SK-MEL-5 (cell line): Measurements from ENCODE around the genes PDZRN4, YAF2, TWF1 and DBX2.

GRCh38 chr12:38881817-38882052 is 23.7 kb downstream of the CPNE8 start:
RAMPAGE:
- cytosol, long total RNA: no peak
- long total RNA: no peak
- nucleus, long total RNA: no peak

GRCh38 chr12:39327569-39327910 is 115.4 kb downstream of the KIF21A start:
RAMPAGE:
- cytosol, long total RNA: no peak
- long total RNA: no peak
- nucleus, long total RNA: no peak

RAMPAGE:
- cytosol, long total RNA: no peak
- long total RNA: no peak
- nucleus, long total RNA: no peak
Measured at GRCh38 chr12:40223429-40223973, 1.3 kb upstream of the LRRK2 start.

DNA sequence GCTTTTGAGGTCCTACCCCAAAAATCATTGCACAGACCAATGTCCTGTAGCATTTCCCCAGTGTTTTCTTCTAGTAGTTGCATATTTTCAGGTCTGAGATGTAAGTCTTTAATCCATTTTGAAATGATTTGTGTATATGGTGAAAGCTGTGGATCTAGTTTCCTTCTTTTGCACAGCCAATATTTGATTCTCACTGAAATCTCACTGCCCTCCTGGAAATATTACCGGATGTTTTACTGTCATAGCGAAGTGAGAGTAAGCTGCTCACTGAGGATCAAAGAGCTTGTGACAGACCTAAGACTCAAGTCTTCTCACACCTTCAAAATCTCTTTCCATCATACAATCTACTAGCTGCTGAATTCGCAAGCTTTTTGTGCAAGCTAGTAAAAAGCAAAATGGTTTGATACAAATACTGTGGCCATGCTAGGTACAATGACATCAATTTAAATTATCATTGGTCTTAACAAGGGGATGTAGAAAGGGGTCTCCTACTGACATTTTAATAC is 3.9 kb downstream of the LRRK2 start:
RAMPAGE:
- cytosol, long total RNA: no peak
- long total RNA: no peak
- nucleus, long total RNA: no peak

GRCh38 chr12:40293000-40293420 is 68.2 kb downstream of the LRRK2 start:
RAMPAGE:
- cytosol, long total RNA: no peak
- long total RNA: no peak
- nucleus, long total RNA: no peak

DNA sequence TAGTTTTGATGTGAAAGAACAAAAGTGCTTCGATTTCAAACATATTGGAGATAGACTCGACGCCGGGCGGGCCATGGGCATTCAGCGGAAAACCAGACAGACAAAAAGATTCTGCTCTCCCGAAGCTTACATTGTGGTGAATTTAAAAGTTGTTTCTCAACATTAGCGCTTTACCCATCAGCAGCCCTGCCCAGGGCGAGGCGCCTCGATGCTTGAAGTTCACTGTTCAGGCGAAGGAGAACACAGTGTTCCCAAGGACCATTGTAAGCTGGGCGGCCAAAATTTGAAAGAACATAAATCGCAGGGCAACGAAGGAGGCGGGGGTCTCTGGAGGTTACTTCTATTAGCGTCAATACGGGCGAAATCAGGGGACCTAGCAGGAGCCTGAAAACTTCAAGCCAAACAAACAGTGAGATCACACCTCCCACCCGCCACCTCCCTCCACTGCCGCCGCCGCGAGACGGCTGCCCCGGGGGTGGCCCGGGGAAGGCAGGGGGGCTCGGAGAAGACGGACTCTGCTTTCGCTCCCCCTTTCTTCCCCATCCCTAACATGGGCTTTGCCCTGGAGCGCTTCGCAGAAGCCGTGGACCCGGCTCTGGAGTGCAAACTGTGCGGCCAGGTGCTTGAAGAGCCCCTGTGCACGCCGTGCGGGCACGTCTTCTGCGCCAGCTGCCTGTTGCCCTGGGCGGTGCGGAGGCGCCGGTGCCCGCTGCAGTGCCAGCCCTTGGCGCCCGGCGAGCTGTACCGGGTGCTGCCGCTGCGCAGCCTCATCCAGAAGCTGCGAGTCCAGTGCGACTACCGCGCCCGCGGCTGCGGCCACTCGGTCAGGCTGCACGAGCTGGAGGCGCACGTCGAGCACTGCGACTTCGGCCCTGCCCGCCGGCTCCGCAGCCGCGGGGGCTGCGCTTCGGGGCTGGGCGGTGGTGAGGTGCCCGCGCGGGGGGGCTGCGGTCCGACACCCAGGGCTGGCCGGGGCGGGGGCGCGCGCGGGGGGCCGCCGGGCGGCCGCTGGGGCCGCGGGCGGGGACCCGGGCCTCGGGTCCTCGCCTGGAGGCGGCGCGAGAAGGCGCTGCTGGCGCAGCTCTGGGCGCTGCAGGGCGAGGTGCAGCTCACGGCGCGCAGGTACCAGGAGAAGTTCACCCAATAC is at the start of gene PDZRN4:
Gene PDZRN4, plus strand, starts transcription at position 415 of the 1,147 bp plus-strand sequence.
RAMPAGE:
- cytosol, long total RNA: no peak
- long total RNA: no peak
- nucleus, long total RNA: no peak

DNA sequence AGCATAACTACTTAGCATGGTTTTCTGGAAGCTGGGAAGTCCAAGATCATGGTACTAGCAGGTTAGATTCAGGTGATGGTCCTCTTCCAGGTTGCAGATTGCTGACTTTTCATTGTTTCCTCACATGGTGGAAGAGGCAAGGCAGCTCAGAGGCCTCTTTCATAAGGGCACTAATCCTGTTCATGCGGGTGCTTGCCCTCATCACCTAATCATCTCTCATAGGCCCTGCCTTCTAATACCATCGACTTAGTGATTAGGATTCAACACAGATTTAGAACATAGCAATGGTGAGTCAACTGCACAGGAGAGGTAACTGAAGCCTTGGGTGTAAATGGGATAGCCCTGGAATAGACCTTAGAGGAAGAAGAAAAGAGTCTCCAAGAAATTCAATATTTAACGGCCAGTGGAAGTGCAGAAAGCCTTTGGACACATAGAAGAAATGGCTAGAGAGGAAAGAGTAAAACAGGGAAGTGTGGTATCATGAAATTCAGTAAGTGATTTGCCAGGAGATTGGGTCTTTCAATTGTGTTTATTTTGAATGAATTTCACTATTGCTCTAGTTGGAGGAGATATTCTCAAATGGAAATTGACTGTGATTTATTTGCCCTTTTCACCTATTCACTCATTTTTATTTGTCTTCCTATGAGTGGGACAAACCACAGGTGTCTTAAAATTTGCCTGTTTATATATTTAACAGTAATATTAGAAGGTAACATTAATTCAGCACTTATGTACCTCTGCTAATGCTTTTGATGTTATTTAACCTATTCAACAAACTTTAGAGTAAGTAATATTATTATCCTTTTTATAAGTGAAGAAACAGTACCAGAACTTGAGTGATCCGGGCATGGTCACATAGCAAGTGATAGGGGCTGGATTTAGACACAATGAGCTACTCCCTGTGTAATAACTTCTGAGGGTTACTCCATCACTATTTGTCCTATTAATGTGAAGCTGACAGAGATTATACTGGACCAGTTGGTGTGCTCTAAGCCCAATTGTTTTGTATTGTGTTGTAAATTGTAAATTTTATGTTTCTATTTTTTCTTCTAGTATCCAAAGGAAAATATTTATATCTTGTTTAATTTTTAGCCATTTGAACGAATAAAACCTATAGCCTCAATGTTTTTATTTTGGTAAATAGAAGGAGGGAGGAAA is 69.5 kb downstream of the PDZRN4 start:
RAMPAGE:
- cytosol, long total RNA: no peak
- long total RNA: no peak
- nucleus, long total RNA: no peak

GRCh38 chr12:42177403-42178592 is 33.1 kb upstream of the GXYLT1 start:
RAMPAGE:
- cytosol, long total RNA: no peak
- long total RNA: no peak
- nucleus, long total RNA: no peak

GRCh38 chr12:42237352-42238163 is 490 bp downstream of the YAF2 start:
RAMPAGE:
- cytosol, long total RNA: no peak
- long total RNA: no peak
- nucleus, long total RNA: no peak

DNA sequence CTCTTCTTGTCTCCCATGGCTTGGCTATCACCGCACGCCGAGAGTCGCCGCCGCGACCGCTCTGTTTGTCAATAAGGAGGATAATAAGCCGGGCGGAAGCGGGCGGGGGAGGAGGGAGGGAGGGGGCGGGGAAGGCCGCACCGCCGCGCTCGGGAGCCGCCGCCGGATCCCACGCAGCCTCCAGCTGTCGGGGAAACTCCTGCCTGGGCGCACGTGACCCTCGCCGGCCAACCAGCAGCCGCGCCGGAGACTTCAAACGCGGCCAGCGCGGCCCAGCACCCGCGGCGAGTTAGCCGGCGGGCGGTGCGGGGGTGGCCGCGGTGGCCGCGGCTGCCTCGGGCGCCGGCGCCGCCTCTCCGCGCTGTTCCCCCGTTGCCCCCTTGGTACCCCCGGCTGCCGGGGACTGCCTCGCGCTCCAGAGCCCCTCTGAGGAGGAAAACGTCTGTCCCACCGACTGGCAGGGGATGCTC is at the start of gene YAF2:
Gene YAF2, minus strand, starts transcription at position 85 of the 470 bp plus-strand sequence.
RAMPAGE:
- cytosol, long total RNA: start-site peak on the minus strand centred at position 75 of the sequence, 59 bp wide, 300 and 283 reads in 2 replicates
- long total RNA: start-site peak on the minus strand centred at position 78 of the sequence, 53 bp wide, 246 and 27 reads in 2 replicates
- nucleus, long total RNA: no peak

RAMPAGE:
- cytosol, long total RNA: no peak
- long total RNA: no peak
- nucleus, long total RNA: no peak
Measured at GRCh38 chr12:42364344-42364591, 38.3 kb downstream of the PPHLN1 start.

GRCh38 chr12:42885761-42886179 is 296.2 kb upstream of the PRICKLE1 start:
RAMPAGE:
- cytosol, long total RNA: no peak
- long total RNA: no peak
- nucleus, long total RNA: no peak

GRCh38 chr12:43805592-43806713 is at the start of gene TWF1:
Gene TWF1 (minus strand): TSS chr12:43806317.
RAMPAGE:
- cytosol, long total RNA: start-site peak on the minus strand at chr12:43806265-43806320, 3,700 and 3,525 reads in 2 replicates
- long total RNA: start-site peak on the minus strand at chr12:43806257-43806320, 1,732 and 2,377 reads in 2 replicates
- nucleus, long total RNA: start-site peak on the minus strand at chr12:43806274-43806320, 988 and 143 reads in 2 replicates

RAMPAGE:
- cytosol, long total RNA: no peak
- long total RNA: no peak
- nucleus, long total RNA: no peak
Measured at GRCh38 chr12:43975841-43976384, 140.0 kb downstream of the TMEM117 start.

DNA sequence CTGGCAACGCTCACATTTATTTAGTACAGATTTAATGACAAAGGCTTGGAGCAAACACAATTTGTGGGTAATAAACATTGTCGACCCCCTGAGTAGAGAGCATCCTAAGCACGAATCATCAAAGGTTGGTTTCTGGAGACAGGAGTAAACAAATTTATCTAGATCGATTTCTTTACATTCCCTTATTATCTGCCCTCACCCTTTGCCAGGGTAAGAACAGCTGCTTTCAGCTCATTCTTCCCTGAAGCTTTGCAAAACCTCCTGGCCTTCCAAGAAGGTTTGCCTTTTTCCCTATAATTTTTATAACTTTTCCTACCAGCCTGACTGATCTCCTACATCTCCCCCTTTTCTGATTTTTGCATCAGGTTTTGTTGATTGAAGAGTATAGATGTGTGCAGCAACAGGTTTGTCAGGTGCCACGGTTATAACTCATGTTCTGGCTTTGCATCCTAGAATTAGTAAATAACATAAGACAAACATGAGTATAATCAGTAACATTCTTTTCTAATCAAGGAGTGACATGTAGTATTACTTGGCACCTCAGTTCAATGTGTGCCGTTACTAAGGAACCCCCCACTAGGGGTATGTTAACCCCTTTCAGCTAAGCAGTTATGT is 140.6 kb downstream of the TMEM117 start:
RAMPAGE:
- cytosol, long total RNA: no peak
- long total RNA: no peak
- nucleus, long total RNA: no peak

DNA sequence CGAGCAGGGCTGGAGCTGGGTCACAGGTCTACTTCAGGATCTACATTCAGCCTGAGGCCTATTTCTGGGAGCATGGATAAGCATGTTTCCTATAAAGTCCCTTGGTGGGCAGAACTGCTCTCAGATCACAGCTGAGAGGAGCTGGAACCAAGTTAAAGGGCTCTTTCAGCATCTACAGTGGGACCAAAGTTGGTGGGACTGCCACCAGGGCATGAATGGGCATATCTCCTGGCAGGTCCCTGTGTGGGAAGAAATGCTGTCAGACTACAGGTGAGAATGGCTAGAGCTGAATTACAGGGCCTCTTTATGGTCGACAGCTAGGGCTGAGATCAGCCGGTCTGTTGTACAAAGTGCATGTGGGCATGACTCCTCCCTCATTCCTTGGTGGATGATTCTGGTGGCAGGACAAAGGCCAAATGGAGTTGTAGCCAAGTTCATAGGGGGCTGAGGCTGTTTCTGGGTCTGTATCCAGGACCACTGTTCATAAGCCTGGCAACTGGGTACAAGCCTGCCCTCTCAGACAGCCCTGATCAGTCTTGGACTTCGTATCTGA is 460.6 kb downstream of the TMEM117 start:
RAMPAGE:
- cytosol, long total RNA: no peak
- long total RNA: no peak
- nucleus, long total RNA: no peak

DNA sequence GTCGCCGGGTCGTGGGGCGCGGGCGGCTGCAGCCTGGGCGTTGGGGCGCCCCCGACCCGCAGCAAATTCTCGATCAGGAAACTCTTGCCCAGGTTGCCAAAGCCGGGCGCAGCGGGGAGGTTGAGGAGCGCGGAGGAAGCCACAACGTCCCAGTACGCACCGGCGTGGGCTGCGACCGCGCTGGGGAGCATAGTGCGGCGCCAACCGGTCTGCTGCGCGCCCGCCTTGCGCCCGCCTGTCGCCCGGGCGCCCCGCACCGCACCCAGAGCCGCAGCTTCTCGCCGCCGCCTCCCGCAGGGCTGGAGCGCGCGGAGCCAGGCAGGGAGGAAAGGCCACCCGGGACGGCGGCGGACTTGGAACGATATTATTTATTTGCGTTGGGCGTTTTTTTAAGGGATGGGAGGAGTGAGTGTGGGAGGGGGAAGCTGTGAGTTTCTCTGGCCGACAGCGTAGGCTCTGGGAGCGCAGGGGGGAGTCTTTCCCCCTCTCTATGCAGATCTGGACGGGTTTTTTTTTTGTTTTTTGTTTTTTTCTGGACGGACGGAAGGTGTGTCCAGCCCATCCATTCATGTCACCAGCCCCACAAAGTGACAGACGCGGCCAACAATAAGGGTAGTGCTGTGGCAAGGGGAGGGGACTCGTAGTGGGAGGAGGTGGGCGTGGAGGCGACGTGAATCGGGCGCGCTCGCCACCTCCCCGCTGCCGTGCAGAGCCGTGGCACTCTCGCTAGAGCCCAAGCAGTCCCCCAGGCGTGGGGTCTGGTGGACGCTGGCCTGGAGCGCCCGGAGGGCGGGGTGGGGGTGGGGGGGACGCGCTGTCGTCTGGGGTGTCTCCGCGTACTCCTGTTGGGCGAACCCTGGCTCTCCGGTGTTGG is at the start of gene DBX2:
Gene DBX2, minus strand, starts transcription at position 363 of the 874 bp plus-strand sequence.
RAMPAGE:
- cytosol, long total RNA: no peak
- long total RNA: no peak
- nucleus, long total RNA: no peak

GRCh38 chr12:45244511-45245125 is 28.7 kb downstream of the ANO6 start:
RAMPAGE:
- cytosol, long total RNA: no peak
- long total RNA: no peak
- nucleus, long total RNA: no peak

DNA sequence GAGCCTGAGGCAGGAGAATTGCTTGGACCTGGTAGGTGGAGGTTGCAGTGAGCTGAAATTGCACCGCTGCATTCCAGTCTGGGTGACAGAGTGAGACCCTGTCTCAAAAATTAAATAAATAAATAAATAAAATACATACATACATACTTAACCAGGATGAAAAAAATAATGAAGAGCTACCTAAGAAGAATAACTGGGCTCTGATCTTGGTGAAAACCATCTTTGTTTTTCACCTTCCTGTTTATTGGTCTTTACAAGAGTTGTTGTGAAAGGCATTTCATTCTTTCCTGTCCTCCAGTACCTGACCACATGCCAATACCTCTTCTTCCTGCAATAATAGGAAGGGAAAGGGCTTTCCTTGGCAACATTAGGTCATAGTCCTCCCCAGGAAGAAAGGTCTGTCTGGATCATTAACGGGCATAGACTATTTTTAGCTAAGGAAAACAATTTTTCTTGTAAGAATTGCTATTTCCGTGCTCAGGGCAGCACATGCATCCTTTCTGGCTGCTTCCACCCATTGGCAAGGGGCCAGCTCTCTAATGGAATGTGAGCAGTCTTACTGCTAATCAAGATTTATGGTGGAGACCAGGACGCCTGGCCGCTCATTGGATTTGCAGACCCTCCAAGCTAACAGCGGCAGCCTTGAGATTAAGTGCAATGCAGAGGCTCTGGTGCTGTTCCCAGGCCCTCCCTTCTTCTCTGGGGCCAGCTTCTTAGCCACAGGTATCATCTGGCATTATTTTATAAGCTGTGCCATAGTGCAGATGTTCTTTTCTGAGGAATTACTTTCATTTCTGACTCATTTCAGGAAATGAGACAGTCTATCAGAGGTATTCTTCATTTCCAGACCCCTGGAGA is 52.7 kb downstream of the ANO6 start:
RAMPAGE:
- cytosol, long total RNA: no peak
- long total RNA: no peak
- nucleus, long total RNA: no peak

DNA sequence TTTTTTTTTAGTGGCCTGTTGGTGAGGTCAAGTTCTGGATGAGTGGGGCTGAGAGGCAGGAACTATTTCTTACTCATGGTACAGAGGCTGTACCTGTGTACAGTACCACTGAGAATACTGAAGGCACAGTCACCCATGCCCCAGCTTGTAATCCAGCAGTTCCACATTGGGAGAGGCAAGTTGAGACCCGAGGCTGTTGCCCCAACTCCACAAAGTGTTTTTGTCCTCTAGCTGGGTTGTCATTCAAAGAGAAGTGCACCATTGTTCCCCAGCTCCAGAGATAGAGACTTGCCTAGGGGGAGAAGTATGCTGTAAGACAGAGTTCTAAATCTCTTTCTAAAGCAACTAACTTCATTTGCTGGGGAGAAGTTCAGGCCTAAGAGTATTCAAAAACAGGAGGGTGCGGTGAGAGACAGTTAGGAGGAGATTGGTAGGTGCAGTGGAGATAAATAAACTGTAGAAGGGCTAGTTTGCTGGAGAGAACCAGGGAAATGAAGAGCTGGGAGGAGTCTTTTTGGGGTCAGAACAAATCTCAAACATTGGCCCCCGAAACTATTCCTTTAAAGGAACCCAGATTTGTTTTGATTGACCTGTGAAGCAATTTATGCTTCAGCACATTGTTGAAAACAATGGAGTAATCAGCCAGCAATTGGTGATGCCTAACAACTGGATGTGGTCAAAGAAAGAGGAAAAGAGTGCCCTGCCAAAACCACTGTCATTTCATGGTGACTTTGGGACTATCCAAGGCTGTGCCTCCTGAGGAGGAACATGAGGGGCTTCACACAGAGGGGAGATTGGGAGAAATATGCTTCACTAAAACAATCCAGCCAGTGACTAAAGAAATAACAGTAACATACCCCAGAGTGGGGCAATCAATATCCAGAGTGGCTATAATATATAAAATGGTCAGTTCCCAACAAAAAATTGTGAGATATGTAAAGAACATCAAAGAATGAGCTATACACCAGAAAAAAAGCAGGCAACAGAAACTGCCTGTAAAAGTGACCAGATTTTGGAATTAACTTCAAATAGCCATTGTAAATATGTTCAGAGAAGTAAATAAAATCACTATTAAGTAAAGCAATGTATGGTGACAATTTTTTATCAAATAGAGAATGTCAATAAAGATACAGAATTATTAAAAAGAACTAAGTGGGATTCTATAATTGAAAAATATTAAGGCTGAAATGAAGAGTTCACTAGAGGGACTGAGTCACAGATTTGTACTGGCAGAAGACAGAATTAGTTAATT is 39.1 kb downstream of the ARID2 start:
RAMPAGE:
- cytosol, long total RNA: no peak
- long total RNA: no peak
- nucleus, long total RNA: no peak